ENCODE data around the gene IL9R.

DNA sequence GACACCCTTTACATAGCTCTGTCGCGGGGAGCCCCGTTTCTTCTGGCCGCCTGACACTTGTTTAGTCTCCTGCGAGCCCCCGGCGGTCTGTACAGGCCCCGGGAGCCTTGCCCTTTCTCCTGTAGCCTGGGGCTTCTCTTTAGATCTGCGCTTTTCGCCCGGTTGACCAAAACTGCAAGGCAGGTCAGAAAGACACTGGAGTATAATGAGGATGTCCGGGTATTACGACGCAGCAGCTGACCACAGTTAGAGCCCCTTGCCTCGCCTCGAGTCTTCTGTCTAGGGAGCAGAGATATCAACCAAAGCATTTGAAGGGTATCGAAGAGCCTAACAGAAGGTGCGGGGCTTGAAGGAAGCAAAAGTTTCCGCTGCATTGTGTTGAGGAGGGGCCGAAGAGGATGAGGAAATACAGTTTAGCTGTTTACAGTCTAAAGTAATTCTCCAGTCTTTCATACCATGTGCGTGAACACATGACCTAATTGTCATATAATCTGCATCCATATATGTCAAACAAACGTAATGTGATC is 525 bp downstream of the BRCC3 start:
- PRO-cap, result unidirectional peak, minus-strand start at position 176 of the sequence

DNA sequence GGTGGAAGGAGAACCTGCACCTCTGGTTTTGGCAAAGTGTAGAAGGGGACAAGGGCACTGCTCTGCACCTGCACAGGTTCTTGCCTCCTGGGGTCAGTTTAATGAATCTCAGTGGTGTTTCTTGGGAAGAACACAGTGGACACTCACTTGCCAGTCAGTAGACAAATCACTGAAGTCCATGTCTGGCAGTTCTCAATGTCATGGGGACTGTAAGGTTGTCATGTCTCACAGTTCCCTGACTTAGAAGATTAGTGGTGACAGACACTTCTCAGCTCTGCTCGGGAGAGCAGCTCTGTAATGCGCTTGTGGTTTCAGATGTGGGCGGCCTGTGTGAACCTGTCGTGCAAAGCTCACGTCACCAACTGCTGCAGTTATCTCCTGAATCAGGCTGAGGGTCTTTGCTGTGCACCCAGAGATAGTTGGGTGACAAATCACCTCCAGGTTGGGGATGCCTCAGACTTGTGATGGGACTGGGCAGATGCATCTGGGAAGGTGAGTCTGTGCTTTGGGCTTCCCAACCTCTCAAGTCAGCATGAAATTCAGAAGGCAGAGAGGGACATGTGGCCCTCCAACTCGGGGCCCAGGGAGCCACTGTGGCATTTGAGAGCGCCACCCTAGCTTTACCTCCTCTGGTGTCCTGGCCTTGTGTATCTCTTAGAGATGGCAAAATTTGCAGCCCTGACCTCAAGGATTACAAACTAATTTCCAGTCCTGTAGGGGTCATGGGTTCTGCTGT is at the start of gene IL9R:
Gene IL9R, plus strand, starts transcription at position 401 of the 736 bp plus-strand sequence.
- PRO-cap, result unidirectional peak, plus-strand start at position 456 of the sequence